Mesangial cell (primary cell): ENCODE measurements around the gene SMARCD1.

GRCh38 chr12:49983838-49984474, 11.2 kb downstream of the AQP6 start:
- RAMPAGE, long total RNA: no peak

- RAMPAGE, long total RNA: no peak
Observed at GRCh38 chr12:50016926-50017504, 8.3 kb downstream of the RACGAP1 start.

- RAMPAGE, long total RNA: no peak
Observed at GRCh38 chr12:50084577-50085584, at the start of gene SMARCD1. Gene SMARCD1 (plus strand): TSS chr12:50085342.

GRCh38 chr12:50095672-50096637, 7.9 kb upstream of the GPD1 start:
- RAMPAGE, long total RNA: no peak

GRCh38 chr12:50175857-50176515, 8.8 kb upstream of the CERS5 start:
- RAMPAGE, long total RNA: no peak

DNA sequence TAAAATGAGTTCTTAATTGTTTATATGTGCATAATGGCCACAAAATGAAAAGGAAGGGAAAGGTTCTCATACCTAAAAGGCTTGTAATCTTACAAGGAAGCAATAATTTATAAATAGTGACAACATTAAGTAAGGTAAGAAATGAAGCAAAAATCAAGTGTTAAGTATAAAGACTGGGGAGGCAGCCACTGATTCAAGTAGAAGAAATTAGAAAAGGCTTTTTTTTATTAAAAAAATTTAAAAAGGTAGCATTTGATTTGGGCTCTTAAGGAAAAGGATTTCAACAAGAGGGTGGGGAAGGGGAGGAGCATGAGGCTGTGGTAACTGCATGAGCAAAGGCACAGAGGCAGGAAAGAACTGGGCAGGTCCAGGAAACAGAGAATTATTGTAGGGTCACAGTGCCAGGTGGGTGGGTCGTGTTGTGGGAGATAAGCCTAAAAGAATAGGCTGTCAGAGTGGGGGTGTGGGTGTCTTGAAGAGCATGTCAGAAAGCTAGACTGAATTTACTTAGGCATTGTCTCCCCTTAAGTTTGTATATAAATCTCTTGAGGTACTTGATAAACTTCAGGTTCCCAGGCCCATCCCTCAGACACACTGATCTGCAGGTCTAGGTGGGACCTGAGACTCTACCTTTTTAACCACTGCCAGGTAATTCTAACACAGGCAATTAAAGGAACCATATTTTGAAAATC, 7.8 kb downstream of the LIMA1 start:
- RAMPAGE, long total RNA: no peak

DNA sequence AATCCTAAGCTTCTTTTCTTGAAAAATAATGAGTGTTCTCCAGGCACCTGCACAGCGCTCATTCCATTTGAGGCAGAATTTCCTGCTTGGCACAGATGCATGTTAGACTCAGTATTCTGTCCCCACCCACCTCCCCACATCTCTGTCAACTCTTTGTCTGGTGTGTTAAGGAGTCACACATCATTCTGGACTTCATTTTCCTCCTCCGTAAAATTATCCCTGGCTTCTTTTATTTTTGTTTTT, 104.2 kb upstream of the ATF1 start:
- RAMPAGE, long total RNA: no peak

DNA sequence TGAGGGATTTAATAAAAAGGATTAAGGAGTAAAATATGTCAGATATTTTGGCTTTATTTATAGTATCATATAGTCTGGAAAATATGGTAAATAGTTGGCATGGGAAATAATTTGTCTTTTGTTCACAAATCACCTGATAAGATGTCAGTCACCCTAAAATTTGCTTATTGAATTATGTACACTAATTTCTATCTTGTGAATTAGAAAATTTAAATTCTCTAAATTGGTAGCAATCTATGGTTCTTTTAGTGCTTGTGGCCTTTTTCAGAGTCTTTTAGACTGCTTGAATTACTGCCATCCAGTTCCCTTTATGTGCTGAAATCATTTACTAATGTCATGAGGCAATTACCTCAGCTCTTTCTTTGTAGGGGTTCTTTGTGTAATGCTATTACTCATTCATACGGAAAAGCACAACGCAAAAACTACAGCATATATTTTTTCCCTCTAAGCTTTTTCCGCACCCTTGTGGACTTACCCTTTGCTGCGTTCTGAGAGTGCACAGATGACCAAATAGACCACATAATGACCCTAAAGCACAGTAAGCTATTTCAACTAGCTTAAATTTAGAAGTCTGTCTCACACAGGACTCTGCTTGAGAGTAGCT, 99.6 kb upstream of the ATF1 start:
- RAMPAGE, long total RNA: no peak

GRCh38 chr12:50928163-50928907, 3.5 kb downstream of the METTL7A start:
- RAMPAGE, long total RNA: no peak

DNA sequence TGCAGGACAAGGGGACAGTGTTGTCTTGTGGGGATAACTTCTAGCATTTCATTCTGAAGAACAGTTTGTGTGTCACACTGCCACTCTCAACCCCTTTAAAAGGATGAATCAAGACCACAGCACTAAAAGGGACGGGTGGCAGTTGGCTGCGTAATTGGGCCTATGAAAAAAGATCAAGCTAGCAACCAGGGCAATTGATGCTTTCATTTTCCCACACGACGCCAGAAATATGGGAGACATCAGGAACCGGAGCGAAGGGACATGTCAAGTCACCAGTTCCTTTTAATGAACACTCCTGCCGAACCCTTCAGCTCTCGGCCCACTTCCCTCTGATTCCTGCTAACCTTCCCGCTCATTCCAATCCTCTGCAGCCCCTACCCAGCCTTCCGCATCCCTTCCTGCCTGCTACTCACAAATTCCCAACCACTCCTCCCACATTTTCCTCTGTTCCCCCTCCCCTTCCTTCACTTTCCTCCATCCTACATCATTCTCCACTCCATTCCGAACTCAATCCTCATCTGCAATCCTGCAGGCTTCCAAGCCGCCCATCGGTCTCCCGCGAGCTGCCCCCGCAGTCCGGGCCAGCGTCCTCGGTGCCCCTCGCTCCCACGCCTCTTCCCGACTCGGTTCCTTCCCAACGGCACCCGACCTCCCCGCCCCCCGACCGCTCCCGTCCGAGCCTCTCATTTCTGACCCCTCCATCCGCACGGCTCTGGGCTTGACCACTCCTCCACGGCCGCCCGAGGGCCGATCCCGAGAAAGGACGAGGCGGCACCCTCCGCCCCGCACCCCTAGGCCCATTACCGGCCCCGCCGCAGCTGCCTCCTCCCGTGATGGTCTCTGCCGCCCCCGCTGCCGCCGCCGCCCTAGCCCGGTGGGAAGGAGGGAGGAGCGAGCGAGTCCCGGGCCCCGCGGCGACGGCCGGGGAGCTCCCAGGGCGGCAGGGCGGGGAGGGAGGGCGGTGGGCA, 577 bp downstream of the CSRNP2 start:
- RAMPAGE, long total RNA: no peak

- RAMPAGE, long total RNA: no peak
Observed at GRCh38 chr12:51191365-51191881, 18.5 kb upstream of the TFCP2 start.

DNA sequence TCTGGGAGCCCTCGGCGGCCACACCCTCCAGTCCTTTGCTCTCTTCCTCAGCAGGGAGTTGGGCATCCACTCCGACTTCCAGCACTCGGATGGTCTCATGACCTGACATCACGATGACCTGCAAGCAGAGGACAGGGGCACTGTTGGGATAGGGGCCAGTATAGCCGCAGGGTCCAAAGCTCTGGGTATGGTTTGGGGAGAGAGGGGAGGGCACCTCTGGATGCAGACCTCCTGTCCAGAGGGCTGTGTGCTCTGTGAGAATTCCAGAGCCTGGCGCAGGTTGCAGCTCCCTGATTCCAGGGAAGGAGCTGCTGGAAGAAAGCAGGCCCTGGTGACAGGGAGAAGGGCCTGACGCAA, 13.6 kb downstream of the POU6F1 start:
- RAMPAGE, long total RNA: no peak

DNA sequence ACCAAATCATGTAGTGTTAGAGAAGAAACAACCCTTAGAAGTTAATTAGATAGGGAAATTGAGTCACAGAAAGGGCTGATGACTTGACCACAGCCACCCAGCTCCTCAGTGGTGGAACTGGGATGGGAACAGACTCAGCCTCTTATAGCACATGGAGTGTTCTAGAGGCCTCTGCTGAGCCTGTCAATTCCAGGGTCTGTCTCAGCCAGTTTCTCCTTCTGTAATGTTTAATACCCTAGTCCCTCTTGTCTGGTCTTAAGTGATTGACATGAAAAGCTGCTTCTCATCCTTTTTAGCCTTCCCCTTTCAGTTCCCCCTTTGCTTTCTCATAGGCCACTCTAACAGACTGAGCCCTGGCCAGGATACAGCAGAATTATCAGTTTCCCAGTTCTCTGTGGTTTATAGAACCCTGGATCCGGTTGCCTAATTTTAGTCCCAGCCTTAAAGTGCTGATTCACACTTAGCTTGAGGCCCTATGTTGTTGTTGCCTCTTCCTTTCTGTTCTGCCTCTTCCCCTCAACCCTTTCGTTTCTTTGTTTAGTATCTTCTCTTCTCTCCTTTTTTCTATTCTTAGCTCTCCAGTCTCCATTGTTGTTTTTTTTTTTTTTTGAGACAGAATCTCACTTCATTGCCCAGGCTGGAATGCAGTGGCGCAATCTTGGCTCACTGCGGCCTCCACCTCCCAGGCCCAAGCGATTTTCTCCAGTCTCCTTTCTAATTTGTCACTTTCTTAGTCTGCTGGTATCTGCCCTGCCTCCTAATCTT, 2.8 kb upstream of the BIN2 start:
- RAMPAGE, long total RNA: no peak

- RAMPAGE, long total RNA: no peak
Observed at GRCh38 chr12:51379153-51379998, 11.8 kb downstream of the GALNT6 start.

DNA sequence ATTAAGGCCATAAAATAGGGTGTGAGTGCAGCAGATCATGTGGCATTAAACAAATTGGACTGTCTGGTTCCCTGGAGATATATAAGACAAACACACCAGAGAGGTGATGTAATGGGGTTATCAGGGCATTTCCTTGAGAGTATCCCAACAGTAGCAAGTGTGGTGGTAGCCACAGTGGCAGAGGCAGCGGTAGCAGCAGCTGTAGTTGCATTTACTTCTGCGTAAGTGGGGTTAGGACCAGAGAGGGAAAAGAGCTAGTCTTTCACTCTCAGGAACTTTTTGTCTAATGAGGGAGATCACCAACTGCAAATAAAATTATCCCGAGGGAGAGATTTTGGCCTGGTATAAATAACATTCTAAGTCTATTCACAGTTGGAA, 14.7 kb upstream of the GALNT6 start:
- RAMPAGE, long total RNA: no peak

- RAMPAGE, long total RNA: no peak
Observed at GRCh38 chr12:51820037-51820303, 5.2 kb upstream of the TMDD1 start.

GRCh38 chr12:51884794-51885142, 3.1 kb upstream of the ANKRD33 start:
- RAMPAGE, long total RNA: no peak

GRCh38 chr12:51901278-51901729, 6.0 kb upstream of the ACVRL1 start:
- RAMPAGE, long total RNA: no peak

DNA sequence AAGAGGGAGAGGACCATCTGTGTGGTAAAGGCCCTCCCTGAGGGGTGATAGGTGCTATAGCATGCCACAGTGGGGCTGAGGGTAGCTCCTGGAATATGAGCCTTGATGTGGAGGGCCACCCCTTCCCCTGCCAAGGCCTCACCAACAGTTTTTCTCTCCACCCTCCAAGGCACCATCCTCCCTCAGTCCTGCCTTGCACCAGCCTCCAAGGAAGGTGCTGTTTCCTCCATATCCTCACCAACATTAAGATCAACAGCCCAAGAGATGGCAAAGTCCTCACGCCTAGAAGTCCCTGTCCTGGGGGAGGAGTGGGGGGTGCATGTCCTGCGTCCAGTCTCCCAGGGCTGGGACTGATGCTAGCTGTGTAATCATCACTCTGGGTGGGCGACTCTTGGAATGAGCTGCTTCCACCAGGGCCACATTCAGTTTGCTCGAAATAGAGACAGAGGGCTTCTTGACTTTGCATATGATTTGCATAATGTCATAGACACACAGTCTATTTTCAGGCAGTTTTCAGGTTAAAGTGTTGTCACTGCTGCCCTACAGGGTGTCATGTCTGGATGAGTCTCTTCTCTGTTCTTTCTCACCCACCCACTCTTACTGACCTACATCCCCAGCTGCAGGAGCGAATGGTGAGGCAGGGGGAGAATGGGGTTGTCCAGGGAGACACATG, 17.4 kb downstream of the ACVRL1 start:
- RAMPAGE, long total RNA: no peak

DNA sequence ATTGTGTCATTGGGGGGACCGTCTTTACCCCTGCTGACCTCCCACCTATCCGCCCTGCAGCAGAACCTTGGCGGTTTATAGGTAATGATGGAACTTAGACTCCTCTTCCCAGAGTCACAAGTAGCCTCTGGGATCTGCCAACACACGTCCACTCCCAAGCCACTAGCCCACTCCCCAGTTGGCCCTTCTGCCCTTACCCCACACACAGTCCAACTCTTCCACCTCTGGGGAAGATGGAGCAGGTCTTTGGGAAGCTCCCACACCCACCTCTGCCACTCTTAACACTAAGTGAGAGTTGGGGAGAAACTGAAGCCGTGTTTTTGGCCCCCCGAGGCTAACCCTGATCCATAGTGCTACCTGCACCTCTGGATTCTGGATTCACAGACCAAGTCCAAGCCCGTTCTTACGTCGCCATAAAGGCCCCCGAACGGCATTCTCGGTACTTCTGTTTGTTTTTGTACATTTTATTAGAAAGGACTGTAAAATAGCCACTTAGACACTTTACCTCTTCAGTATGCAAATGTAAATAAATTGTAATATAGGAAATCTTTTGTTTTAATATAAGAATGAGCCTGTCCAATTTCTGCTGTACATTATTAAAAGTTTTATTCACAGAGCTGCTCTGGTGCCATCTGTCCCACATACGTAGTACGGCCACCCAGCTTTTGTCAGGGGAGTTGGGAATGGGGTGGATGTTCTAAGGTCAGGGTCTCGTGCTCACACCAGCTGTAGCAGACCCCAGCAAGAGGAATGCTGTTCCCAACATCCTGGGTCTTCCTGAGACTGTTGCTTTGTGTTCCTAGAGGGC, 10.1 kb upstream of the TAMALIN start:
- RAMPAGE, long total RNA: no peak